Placental epithelial cell (primary cell): ENCODE results near the genes TCEA3, GRHL3 and NCMAP.

GRCh38 chr1:23407099-23407814, 17.3 kb downstream of the TCEA3 start:
- CAGE, long polyA plus RNA, result no peak

DNA sequence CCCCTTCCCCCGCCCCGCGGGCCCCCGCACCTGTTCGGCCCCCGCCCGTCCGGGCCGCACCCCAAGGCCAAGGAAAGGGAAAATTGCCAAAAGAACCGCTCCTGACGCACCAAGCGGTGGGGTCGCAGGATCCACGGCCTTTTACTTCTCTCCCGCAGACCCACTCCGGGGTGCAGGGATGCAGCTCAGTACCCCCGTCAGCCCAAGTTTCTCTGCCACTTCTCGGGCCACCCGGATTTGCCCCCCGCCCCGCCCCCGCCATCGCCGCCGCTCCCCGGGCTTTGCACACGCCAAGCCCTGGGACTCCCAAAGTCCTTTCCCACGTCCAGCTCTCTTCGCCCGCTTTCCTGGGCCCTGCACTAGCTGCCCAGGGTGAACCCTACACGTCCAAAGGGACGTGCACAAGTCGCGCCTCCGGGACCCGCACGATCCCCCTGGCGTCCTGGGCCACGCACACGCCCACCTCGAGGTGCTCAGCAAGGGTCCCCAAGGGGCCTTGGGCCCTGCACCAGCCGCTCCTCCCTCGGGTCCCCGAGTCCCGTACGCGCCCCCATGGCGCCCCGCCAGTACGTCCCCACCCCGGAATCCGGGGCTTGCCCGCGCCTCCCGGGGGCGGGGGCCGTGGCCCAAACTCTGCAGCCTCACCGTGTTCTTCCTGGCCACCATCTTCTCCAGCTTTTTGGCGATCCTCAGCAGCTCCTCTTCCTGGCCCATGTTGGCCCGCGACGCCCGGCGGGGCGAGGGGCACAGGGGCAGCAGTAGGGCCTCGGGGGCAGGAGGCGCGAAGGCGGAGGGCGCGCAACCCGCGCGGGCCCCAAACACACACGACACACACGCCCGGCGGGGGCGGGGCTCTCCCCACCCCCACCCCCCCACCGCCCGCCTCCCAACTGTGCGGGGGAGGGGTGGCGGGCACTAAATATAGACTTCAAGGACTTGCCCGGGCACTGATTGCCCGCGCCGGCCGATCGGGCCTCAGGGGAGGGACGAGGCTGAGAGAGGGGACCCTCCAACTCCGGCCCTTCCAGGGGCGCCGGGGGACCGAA, at the start of gene TCEA3:
Gene TCEA3 (minus strand): TSS at position 829 of the 1,046 bp plus-strand sequence.
- CAGE, long polyA plus RNA, result no peak

GRCh38 chr1:23533046-23533501, 2.0 kb upstream of the E2F2 start:
- CAGE, long polyA plus RNA, result no peak

- CAGE, long polyA plus RNA, result no peak
Observed at GRCh38 chr1:23555690-23555922, 3.7 kb downstream of the ID3 start.

GRCh38 chr1:23591435-23592184, 32.3 kb upstream of the ID3 start:
- CAGE, long polyA plus RNA, result no peak

- CAGE, long polyA plus RNA, result no peak
Observed at GRCh38 chr1:23598339-23599043, 39.2 kb upstream of the ID3 start.

- CAGE, long polyA plus RNA, result no peak
Observed at GRCh38 chr1:23976201-23977250, 3.6 kb downstream of the SRSF10 start.

DNA sequence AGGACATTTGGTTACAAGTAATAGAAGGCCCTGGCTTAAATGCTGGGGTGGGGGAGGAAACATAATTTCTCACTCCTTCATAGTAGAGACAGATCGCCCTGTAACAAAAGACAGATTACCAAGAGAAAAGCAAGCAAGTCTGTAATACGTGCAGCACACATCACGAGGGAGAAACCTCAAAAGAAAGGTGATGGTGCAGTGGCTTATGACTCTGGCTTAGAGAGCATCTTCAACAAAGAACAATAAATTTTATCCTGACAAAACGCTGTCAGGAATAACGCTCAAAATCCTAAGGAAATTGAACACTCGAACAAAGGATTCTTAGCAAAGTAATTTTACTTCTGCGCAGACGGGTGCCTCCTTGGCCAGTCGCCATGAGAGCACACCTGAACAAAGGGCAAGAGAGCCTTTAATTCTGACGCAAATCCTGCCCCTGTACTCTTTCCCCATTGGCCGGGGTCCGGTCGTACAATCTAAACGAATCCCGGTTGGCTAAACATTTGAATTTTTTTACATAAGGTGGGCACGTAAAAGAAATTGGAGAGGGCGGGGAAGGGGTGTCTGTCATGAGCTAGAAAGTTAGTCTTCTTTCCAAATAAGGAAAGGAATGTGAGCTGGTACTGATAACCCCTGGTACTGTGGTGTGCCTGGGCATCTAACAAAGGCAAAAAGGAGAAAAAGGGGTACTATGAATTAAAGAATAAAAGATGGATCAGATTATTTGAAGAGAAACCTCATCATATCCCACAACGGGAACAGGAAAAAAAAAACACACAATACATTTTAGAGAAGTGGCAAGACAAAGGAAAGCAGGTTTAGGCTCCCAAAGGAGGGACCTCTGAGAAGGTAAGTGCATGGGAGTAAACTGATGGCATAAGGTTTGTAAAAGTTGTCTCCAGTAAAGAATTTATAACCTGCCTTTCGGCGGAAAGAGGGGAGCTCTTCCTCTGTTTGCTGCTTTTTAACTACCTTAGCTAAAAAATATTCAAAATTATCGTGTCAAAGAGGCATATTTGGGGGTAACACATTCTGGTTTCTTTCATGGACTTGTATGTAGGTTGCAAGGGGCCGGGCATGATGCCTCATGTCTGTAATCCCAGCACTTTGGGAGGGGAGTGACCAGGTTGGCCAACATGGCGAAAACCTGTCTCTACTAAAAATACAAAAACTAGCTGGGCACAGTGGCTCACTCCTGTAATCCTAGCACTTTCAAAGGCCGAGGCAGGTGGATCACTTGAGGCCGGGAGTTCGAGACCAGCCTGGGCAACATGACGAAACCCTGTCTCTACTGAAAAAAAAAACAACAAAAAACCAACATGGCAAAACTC, 8.4 kb upstream of the IL22RA1 start:
- CAGE, long polyA plus RNA, result no peak

GRCh38 chr1:24318194-24318619, 950 bp upstream of the GRHL3 start:
- CAGE, long polyA plus RNA, result no peak

- CAGE, long polyA plus RNA, result no peak
Observed at GRCh38 chr1:24319016-24320211, at the start of gene GRHL3. GRHL3 (plus strand) TSS chr1:24319357.

- CAGE, long polyA plus RNA, result no peak
Observed at GRCh38 chr1:24391348-24392848, 21.7 kb downstream of the STPG1 start.

DNA sequence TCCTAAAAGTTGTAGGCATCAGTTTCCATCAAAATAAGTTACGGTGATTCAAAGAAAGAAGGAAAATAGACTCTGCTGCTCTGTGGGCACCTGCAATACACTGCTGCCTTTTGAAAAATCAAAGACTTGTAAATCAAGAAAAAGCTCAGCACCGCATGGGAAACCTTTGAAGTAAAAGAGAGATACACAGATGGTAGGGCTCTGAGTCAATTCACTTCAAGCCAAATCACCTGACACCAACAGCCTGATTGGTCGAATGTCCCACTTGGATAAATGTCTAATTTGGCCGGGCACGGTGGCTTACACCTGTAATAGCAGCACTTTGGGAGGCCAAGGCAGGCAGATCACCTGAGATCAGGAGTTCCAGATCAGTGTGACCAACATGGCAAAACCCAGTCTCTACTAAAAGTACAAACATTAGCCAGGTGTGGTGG, 19.2 kb upstream of the RCAN3 start:
- CAGE, long polyA plus RNA, result no peak

- CAGE, long polyA plus RNA, result no peak
Observed at GRCh38 chr1:24555821-24556405, at the start of gene NCMAP. NCMAP (plus strand) TSS chr1:24556087.

- CAGE, long polyA plus RNA, result no peak
Observed at GRCh38 chr1:24558991-24559785, 3.3 kb downstream of the NCMAP start.

GRCh38 chr1:24672724-24673356, 29.7 kb downstream of the SRRM1 start:
- CAGE, long polyA plus RNA, result no peak

- CAGE, long polyA plus RNA, result no peak
Observed at GRCh38 chr1:24728873-24729291, 16.4 kb upstream of the CLIC4 start.

DNA sequence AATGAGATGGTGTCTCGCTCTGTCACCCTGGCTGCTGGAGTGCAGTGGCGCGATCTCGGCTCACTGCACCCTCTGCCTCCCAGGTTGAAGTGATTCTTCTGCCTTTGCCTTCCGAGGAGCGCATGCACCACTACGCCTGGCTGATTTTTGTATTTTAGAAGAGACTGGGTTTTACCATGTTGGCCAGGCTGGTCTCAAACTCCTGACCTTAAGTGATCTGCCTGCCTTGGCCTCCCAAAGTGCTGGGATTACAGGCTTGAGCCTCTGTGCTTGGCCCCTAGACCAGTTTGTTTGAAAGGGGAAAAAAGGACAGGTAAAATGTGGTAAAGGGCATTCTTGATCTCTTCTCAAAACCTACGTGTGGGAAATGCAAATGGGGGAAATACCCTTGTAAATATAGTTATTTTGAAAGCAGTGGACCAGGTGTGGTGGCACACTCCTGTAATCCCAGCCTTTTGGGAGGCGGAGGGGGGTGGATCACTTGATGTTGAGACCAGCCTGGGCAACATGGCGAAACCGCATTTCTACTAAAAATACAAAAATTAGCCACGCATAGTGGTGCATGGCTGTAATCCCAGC, 3.4 kb downstream of the CLIC4 start:
- CAGE, long polyA plus RNA, result no peak

GRCh38 chr1:24991560-24992328, 61.7 kb upstream of the RUNX3 start:
- CAGE, long polyA plus RNA, result no peak

- CAGE, long polyA plus RNA, result no peak
Observed at GRCh38 chr1:24992672-24993147, 62.6 kb upstream of the RUNX3 start.

DNA sequence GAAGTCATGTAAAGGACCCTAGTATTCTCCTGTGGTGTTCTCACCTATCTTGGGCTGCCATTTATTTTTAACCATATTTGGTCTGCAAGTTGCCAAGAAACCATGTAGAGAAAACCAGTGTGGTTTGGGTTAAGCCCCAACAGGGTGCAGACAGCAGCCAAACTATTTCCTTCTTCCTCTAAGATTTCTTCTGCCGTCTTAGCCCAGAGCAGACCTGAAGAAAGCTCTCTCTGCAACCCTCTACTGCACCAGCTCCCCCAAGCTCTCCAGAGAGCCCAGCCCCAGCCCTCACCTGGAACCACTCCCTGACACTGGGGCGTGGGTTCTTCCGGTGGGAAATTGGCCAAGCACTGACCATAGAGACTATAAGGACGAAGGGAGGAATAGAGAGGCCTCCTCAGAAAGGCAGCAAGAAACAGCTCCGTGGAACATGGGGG, 136.6 kb downstream of the SYF2 start:
- CAGE, long polyA plus RNA, result no peak